Left ventricle myocardium (tissue), 1 donor: ENCODE measurements around a stretch of chr7.

DNA sequence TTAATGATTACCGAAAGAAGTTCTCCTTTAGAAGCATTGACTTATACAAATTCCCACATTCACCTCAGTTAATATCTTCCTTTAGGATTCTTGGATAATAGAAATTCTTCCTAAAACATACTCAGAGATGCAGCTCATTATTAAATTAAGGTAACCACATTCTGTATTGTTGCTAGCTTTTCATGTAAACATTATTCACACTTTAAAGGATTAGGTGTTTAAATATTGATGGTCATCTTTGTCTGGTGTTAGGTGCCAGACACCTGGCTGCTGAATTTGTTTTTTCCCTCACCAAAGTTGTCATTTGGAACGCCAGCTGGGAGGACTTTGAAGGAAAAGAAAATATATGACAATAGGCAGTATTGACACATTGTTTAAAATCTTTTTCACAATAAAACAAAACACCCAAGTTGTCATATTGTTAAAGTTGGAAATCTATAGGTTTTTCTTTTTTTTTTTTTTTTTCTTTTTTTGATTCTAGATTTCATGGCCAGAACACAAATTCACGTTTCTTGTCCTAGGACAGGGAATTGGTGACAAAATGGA, 68.1 kb downstream of the GSDME start:
- PRO-cap = no peak

DNA sequence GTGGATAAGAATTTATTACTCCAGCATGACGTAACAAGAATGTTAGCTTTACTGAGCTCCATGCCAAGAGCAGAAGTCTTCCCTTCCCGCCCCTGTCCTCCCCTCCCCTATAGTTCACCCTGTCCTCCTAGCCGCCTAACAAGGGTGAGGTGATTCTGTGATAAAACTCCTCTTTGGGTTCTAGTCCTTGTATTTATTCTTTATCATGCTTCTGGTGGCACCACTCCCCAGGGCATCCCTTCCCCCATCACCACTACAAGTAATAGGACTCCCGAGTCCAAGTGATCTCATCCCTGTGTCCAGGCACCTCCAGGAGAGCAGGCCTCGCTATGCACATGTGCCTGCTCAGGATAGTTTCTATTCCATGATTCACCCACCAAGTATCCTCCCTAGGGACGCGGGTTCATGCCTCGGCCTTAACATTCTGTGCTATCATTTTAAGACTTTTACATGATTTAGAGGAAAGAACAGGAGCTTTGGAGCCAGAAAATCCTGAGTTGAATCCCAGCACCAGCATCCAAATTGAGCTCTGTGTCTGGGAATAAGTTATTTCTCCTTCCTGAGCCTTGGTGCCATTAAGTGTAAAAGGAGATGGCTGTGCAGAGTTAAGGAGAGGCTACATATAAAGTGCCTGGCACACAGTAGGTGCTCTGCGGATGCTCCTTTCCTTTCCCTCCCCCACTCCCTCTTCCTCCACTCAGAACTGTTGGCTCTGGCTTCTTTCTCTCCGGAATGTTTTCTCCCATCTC, 15.3 kb downstream of the GSDME start:
- PRO-cap = no peak

- PRO-cap = no peak
These were observed 29.1 kb upstream of the GSDME start for GRCh38 chr7:24786355-24786721.

- PRO-cap = no peak
These were observed 48.5 kb upstream of the OSBPL3 start for GRCh38 chr7:25028299-25029041.

DNA sequence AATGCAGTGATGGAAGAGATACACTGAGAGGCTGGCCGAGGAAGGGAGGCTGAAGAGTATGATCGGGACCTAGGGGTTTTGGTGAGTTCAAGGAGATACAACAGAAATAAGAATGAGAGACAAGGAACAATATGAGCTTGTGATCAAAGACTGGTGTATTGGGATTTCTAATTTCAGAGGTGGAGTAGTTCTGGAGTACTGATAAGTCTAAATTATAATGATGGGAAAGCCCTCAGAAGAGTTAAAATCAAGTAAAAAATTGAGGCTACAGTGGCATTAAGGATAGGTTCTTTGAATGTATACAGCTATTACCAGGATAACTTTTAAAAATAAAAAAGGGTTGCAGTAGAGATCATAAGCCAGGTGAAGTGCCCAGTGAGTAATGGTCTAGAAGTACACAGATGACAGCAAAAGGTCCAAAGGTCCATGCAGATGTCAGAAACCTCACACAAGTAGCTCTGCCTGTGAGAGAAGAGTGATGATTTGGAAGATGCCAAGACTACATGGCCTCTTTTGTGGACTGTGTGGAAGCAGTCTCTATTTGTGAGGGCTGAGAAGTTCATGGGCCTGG, 8.0 kb downstream of the CYCS start:
- PRO-cap = no peak

GRCh38 chr7:25119331-25119854, 5.7 kb downstream of the CYCS start:
- PRO-cap = no peak

DNA sequence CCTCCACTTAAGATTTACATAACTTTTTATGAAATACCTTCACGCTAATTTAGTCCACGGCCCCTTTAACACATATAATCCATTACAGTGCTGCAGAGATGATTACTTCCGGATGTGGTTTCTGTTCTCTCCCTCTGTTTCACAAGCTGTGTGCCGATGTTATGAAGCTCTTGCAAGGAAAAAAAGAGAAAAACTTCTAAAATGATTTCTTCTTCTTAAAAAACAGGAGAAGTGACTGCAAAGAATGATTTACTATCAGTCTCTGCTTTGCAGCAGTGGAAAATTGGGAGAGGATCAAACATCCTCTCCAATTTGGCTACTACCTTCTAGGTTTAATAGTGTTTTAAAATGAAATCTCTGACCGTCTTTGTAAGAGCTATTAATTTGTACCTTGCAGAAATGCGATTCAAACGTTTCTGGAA, 32.9 kb upstream of the NPVF start:
- PRO-cap = no peak

- PRO-cap = no peak
These were observed 434.3 kb upstream of the NPVF start for GRCh38 chr7:25662482-25663181.

DNA sequence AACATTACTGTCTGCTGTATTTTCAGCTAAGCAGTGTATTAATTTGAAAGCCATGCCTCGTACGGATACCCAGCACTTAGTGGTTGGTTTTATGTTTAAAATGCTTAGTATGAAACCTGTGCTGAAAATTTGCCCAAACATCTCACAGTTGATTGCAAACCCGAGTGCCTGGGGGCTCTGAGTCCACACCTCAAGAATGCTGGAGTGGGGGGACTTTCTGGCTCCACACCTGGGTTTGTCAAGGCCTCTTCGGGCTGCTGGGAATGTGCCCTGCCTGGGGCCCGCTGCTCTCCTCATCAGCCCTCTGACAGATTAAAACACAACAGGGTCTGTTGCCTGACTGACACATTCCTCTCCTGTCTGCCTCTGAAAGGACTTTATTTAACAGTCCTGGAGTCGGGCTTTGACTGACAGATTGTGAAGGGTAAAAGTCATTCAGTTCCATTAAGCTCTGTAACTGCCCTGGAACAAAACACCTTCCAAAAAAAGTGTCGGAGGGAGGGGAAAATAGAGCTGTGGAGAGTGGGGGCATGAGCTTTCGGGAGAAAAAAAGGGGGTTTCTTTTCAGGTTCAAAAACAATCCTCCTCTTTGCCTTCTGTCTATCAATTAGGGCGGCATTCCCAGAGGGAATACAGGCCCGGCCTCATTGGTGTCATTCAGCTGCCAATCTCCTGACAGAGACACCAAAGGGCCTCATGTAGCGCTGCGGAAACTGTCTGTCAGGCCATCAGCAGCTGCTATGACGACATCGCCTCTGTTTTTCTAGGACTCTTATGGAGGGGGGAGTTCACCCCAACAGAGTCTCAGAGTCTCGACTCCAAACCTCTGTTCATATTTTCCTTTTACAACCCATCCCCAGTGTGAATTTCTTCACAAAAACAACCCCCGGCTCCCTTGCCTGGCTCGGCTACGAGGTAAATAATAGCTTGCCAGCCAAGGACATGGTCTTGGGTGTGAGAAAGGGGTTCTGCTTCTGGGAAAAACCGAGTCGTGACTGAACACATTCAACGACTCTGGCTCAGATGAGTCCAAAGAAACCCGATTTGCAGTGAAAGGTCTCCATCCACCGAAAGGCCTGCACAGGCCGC, 398.8 kb upstream of the NFE2L3 start:
- PRO-cap = no peak

- PRO-cap = no peak
These were observed 375.9 kb upstream of the NFE2L3 start for GRCh38 chr7:25776062-25776494.

DNA sequence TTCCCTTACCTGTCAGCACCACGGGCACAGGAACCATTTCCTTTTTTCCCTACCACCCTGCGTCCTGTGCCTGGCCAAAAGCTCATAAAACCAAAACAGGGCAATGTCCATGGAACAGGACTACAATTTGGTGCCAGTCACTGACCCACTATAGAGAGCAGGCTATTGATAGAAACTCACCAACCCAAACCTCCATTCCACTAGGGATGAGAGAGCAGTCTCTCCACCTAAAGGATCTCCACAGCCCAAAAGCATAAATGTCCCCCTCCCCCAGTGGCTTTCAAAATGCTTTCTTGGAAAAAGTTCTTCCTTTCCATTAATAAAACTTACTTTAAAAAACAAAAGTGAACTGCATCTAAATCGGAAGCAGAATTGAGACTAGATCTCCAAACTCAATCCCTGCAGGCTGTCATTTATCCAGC, 202.9 kb upstream of the NFE2L3 start:
- PRO-cap = no peak

DNA sequence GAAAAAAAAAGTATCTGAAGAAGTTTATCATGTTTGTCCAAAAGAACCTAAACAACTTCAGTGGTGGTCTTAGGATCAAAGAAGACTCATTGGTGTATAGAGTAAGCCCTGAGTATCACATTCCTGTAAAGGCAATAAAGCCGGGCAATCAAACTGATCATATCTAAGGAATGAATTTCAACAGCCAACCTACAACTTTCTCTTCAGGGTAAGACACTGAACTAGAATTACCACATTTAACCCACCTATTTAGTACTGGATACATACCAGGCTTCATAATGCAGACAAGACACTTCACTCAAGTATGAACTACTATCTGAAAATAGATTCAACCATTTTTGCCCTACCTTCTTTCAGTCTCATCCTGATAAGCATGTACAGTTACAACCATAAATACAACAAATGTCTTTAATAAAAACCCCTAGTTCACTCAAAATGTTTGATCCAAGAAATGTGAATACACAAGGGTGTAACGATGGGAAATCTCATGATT, 10.0 kb downstream of the HNRNPA2B1 start:
- PRO-cap = no peak

- PRO-cap = no peak
These were observed 11.1 kb downstream of the CBX3 start for GRCh38 chr7:26212441-26213157.

GRCh38 chr7:26857437-26858352, 6.7 kb downstream of the SKAP2 start:
- PRO-cap = no peak

GRCh38 chr7:27097892-27098252, 2.1 kb upstream of the HOXA1 start:
- PRO-cap = no peak

GRCh38 chr7:27114491-27114821, 12.0 kb upstream of the HOXA2 start:
- PRO-cap = no peak

DNA sequence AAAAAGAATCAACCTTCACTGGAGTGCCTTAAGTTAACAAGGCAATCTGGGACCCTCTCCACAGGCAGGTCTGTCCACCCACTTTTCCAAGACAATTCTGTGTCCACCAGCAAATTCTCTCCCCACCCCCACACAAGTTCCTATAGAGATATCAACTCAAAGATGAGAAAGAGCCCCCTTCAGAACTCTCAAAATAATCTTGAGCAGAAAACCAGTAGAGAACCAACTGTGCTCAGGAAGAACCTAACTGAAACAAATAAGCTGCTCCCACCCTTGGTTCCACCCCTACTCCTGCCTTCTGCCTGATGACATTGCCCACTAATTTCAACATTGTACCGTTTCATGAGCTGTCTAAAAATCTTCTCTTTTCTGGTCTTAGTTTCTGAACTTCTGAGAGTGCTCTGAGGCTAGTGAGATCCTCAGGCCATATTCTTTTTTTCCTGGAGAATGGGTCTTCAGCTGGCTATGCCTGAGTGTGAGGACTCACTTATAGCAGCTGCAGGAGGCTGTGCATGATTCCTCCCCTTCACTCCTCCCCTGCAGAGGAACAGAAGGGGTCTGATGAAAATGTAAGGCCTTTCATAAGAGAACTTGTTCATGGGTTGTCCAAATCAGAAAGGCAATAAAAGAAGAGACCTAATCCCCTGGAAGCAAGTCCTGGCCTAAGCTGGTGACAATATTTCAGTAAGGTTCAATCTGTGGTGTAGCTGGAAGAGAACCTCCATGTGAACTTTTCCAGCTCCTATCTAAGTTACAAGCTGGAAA, 11.2 kb downstream of the HOXA4 start:
- PRO-cap = no peak

- PRO-cap = no peak
These were observed 6.8 kb downstream of the HOXA4 start for GRCh38 chr7:27123469-27124530.

GRCh38 chr7:27141587-27142410, 1.7 kb downstream of the HOXA5 start:
- PRO-cap = no peak

- PRO-cap = no peak
These were observed 2.1 kb upstream of the HOXA7 start for GRCh38 chr7:27158517-27159034.